Hair follicular keratinocyte (primary cell): ENCODE results near the genes TLCD1, NEK8 and TAOK1.

GRCh38 chr17:28725470-28726473 is at the start of gene TLCD1:
Gene TLCD1 (minus strand): TSS chr17:28726233.
- RAMPAGE, long total RNA: no peak

DNA sequence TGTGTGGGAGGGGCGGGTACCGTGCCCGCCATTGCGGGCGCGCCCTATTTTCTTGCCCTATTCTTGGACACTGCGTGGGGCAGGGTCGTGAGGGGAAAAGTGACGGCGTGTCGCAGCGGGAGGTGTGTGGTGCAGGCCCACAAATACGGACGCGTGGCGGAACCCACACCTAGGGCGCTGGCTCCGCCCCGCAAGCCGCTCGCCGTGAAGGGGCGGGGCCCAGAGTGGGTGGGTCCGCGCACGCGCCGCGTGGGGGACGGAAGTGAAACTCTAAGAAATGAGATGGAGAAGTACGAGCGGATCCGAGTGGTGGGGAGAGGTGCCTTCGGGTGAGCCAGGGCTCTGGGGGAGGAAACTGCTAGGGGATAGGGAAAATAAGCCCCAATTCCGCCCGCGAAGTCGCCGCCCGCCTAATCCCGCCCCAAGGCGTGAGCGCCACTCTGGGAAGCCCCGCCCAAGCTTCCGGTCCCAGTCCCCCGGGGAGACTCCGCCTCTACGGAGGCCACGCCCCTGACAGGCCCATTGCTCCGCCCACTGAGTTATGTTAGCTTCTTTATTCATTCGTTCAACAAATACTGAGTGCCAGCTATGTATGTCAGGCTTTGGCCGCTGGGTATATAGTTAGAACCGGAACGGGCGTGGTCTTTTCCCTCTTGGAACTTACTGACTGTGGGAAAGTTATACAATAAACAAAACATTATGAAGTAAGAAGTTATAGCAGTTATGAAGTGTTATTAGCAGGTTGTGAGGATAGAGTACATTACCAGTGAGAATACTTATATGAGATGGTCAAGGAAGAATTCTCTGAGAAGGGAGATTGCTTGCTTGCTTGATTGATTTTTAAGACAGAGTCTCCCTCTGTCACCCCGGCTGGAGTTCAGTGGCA is at the start of gene NEK8:
Gene NEK8, plus strand, starts transcription at position 257 of the 886 bp plus-strand sequence.
- RAMPAGE, long total RNA: no peak

DNA sequence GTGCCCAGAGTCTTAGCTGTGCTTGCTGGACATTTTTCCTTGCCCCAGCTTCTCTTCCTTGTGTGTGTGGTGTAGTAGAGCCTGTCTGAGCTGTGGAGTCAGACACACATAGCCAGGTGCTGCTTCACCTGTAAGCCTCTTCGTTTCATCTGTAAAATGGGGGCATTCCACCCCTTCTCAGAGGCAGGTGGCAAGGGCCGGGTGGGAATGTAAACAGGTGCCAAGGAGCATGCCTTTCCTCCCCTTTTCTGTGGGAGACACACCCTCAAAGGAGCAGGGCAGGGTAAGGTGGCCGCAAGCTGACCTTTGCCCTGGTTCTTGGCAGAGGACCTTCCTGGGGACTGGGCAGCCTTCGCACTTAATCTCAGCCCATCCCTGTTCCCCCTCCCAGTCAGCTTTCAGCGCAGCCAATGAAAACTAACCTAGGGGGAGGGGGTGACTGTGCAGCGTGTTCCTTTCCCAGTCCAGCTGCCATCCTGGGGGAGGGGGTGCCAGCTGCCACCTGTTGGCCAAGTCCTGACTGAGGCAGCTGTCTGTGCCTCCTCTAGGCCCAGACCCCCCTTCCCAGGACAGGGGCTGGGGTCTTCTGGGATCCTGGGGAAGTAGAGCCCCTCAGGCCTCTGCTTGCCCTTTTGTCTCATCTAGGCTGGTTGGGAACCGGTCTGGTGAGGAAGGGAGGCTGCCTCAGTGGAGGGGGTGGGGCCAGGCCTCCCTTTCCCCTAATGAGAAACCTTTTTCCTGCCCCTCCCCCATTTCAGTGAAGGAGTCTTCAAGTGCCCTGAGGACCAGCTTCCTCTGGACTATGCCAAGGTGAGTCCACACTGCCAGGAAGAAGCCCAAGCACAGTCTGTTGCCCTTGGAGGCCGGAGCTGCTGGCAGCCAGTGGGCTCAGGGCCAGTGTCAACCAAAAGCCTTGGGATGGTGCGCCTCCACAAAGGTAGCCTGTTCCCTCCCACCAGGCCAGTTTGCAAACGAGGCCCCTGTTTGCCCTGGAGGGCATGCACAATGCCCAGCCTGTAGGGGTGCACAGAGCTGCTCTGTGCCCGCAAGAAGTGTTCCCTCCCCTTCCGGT is 3.0 kb downstream of the TRAF4 start:
- RAMPAGE, long total RNA: no peak

DNA sequence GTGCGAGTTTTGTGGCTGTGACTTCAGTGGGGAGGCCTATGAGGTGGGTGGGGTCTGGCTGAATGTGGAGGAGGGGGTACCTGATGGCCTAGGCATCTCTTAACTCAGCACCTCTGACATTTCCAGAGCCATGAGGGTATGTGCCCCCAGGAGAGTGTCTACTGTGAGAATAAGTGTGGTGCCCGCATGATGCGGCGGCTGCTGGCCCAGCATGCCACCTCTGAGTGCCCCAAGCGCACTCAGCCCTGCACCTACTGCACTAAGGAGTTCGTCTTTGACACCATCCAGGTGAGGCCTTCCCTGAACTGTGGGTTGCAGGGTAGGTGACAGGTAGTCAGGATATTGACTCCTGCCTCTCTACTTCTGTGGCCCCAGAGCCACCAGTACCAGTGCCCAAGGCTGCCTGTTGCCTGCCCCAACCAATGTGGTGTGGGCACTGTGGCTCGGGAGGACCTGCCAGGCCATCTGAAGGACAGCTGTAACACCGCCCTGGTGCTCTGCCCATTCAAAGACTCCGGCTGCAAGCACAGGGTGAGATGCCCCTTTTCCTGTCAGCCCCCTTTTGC is 4.4 kb downstream of the TRAF4 start:
- RAMPAGE, long total RNA: no peak

DNA sequence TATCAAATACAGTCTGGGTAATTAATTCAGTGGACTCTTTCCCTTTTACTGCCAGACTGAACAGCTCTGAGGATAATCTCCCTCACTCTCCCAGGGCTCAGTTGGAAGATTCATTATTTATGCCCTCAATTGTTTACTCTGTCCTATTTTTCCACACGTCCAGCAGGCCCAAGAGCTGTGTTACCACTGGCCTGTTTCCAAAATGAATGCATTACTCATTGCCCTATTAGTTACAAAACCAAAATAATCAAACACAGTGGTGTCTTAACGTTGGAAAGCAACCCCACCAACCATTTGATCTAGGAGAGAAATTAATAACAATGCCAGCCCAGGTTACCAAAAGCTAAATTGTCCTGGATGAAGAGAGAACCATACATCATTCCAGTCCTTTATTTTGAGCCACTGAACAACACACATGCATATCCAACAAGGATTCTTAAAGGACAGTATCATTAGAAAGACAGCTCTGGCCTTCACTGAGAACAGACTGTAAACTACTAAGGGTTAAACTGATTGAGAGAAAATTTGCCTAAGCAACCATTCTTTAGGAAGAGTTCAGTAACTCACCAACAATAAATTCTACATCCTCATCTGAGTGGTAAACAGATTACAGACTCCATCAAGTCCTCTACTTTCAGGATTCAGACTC is 34.5 kb downstream of the FAM222B start:
- RAMPAGE, long total RNA: no peak

- RAMPAGE, long total RNA: no peak
Observed at GRCh38 chr17:28828124-28828991, 14.2 kb downstream of the FAM222B start.

GRCh38 chr17:28891493-28892136 is 5.9 kb downstream of the FLOT2 start:
- RAMPAGE, long total RNA: no peak

DNA sequence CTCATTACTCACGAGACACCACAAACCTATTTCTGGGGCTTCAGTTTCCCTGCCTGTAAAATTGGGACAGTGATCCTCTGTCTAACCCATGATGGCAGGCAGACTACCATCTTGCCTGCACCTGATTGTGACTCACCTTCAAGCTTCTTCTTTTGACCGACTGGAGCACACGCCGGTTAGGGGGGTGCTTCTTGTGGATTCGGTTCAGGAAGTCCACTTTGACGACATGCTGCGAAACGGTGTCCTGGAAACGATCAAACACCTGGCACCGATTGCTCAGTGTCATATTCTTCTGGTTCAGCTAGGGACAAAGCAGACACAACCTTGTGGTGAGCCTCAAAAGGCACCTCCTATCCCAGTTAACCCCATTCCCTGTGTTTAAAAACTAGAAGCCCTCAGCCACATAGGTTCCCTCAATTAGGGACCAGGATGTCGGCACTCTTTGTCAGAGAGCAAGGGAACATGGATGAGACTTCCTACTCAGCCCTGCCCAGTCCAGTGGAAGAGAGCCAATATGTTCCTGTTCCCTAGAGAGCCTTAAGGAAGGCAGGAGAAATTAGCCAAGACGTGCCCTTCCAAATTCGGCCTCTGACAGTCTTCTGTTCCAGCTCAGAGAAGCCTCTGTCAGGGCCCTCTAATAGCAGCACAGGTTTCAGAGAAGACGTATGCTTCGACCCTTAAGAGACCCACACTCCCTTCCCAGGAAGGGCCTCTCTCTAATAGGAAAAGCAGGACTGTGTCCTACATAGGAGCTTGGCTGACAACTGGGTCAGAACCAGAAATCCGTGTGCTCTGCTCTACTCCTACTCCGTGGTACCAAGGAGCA is 14.5 kb upstream of the DHRS13 start:
- RAMPAGE, long total RNA: no peak

GRCh38 chr17:28930406-28930706 is 21.0 kb downstream of the PHF12 start:
- RAMPAGE, long total RNA: no peak

DNA sequence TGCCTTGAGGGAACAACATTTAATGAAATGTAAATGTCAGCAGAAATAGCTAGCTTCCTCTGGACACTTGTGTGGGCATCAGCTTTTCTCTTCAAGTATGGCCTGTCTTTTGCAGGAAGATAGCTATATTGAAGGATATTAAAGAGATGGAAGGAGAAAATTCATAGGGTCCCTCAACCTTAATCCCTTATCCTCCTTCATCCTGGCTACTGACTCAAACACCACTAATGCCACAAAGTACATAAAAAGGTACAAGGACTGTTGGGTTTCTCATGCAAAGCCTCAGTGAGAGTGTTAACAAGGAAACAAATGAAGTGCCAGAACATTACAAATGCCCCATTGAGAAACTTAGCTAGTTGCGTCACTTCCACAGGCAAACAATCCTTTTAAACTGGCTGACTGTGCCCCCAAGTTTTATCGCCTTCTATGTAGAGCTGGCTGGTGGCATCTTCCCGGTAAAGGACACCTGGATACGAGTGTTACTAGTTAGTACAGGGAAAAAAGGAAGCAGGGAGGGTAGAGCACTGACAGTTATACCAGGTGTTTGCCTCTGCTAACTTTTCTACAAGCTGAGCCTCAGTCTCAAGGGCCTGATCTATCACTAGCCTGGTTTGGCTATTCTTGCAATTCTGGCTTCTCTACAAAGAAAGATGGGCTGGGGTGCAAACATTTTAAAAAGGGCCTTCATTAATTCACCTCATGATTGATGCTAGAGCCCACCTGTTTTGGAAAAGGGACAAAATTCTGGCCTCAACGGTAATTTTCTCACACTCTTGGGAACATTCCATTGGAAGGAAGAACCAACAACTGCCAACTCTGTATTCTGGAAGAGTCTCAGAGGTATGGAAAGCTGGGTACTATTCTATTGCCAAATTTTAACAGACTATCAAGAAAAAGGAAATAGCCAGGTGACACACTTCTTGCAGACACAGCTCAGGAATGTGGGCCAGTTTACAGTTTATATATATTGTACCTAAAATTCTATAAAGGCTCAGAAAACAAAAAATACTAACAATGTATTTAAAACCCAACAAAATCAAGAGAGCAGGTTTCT is 13.8 kb downstream of the PHF12 start:
- RAMPAGE, long total RNA: no peak

DNA sequence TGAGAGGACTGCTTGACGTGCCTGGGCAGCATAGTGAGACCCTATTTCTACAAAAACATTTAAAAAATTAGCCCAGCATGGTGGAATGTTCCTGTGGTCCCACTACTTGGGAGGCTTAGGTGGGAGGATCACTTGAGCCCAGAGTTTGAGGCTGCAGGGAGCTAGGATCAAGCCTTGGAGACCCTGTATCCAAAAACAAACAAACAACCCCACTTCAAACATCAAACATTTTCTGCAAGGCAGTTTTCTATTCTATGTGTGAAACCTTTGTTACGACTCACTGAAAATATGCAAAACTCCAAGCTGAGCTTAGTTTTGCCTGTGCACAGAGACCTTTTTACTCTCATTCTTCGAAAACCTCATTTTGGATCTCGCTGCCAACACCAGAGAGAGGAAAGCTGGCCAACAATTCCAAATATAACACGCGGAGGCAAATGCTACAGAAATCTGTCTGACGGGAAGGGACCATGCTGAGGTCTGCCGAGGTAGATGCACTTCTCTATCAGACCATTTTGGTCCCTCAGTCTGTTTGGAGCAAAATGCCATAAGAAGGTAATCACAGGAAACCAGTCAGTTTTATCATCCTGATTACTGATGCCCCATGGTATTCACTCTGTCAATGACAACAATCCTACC is 6.2 kb downstream of the PHF12 start:
- RAMPAGE, long total RNA: no peak

DNA sequence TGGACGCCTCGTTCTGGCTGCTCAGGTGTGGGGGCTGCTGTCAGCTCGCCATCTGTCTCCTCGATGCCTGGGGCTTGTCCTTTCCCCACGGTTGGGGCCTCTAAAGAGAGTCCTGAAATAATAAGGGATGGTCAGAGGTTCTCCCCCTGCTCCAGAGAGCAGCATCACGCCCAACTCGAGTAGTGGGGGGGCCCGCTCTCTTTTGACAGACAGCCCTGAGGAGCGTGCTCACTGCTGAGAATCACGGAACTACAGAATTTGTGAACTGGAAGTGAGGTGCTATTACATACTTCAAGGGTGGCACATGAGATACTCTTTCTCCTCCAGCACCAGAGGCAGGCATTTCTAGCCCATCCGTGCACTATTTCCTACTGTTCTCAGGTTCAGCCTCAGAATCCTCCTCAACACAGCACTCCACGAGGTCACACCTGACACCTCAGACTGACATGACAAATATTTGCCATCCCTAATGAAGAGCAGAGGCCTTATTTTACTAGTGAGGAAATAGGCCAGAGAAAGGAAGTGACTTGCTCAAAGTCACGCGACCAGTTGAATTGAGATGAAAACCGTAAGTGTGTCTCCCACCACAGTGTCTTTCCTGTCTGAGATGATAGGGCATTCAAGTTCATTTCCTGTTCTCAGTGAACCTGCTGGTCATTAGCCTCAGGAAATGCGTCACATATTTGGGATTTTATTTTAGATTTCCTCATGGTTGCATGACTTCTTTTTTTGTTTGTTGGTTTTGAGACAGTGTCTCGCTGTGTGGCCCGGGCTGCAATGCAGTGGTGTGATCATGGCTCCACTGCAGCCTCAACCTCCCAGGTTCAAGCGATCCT is 23.7 kb downstream of the SEZ6 start:
- RAMPAGE, long total RNA: no peak

GRCh38 chr17:29092226-29092678 is 49.3 kb downstream of the PIPOX start:
- RAMPAGE, long total RNA: no peak

DNA sequence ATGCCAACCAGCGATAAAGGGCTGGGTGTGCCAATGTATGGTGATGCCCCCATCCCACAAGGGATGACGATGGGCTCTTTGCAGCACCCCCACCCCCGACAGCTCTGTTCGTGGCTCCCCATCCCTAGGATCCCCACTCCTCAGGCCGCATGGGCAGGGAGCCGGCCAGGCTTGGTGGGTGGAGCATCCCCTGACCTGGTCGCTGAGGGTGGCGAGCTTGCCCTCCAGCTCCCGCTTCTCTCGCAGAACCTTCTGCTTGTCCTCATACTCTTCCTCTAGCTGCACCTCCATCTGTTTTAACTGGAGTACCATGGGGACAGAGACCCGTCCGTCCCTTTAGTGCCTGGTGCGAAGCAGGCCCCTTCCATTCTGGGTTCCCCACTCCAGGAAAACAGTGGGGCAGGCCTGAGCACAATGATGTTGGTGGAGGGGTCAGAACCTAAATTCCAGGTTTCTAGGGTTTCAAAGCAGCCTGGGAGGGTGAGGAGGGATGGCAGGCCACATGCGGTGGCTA is 50.2 kb downstream of the PIPOX start:
- RAMPAGE, long total RNA: no peak

DNA sequence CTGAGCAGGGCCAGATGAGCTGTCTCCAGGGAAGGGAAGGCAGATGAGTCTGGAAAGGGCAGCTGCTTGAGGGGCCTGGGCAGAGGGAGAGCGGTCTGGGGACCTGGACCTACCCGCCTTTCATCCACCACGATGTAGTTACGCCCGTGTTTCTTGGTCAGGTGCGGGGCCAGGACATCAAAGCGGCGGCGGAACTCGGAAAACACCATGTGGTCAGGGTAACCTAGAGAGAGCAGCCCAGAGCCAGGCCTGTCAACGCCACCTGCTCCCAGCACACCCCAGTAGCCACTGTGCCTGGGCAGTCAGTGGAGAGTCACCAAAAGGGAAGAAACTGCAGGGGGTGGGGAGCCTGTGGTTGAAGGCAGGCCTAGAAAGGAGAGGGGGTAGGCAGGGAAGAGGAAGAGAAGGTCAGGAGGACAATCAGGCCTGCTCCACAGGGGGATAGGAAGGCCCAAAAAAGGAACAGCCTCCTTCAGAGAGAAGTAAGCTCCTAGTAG is 64.1 kb downstream of the PIPOX start:
- RAMPAGE, long total RNA: no peak

DNA sequence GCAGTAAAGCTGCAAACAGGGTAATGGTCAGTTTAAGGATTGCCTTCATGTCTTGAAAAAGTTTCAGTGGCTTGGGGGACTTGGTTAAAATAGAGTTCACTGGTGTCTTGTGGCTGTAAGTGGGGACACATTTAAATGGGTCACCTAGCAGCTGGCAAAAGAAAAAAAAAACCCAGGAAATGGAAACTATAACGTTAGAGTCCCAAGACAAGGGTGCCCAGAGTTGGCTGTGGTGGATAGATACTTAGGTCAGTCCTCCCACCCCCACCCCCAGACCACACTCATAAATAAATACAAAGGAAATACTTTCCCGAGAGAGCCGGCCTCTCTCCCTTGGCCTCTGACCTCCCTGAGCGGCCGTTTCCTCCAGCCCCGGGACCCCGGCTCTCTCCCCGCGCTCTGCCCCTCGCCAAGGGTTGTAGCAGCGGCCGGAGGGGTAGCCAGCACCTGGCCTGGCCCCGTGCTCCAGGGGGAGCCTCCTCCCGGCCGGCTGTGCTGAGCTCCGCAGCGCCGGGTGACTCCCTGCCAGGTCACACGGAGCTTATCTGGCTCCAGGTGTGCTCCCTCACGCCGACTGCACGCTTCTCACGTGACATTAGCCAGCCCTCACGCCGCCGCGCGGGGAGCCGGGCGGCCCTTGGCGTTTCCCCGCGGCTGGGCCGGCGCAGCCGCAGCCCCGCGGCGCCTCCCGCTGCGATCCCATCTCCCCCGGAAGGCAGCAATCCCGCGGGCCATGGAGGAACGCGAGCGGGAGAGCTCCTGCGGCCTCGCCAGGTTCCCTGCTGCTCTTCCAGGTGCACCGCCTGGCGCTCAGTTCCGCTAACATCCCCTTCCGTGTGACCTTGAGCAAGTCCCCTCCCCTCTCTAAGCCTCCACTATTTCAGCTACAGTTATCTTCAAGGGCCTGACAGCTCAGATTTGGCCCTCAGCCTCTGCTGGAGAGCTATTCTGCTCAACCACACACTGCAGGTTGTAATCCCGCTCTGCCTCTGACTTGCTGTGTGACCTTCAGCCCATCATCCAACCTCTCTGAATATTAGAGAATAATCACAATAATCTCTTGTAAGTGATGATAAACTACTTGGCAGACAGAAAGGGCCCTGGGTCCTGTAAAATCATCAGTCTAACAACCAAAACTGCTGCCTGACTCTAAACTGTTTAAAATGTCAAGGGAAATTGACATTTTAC is 3.6 kb downstream of the MYO18A start:
- RAMPAGE, long total RNA: no peak

- RAMPAGE, long total RNA: no peak
Observed at GRCh38 chr17:29178497-29179129, 1.6 kb downstream of the MYO18A start.

GRCh38 chr17:29285884-29286835 is 7.8 kb downstream of the NUFIP2 start:
- RAMPAGE, long total RNA: no peak

DNA sequence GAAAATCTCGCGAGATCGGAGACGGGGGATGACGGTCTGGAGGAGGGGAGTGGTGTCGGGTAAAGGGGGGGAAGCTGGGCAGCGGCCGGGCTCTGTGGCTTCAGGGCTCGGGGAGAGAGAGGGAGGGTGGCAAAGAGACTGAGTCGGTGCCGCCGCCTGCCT is at the start of gene TAOK1:
Gene TAOK1, plus strand, starts transcription at position 77 of the 162 bp plus-strand sequence.
- RAMPAGE, long total RNA: no peak

DNA sequence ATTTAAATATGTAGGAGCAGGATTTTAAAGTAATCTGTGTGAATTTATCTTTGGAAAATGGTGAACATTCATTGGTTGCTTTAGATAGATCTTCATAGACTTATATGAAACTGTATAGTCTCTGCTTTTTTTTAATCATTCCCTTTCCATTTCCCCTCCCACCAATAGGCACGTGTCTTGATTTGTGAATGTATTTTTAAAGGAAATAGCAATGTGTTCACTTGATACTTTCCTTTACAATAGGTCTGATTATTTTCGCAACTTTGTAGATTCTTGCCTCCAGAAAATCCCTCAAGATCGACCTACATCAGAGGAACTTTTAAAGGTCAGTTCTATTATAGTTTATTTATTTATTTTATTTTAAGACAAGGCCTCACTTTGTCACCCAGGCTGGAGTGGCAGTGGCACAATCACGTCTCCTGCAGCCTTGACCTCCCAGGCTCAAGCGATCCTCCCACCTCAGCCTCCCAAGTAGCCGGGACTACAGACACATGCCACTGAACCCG is 75.2 kb downstream of the ABHD15 start:
- RAMPAGE, long total RNA: no peak